H4 (cell line): Measurements from ENCODE around the gene C1orf74.

GRCh38 chr1:207865915-207867127 lies 44.6 kb downstream of the CD34 start:
- RAMPAGE, long total RNA: no peak

- RAMPAGE, long total RNA: no peak
These were observed 18.0 kb downstream of the CD34 start for GRCh38 chr1:207892991-207893308.

GRCh38 chr1:207923349-207923947 lies 12.5 kb upstream of the CD34 start:
- RAMPAGE, long total RNA: no peak

- RAMPAGE, long total RNA: no peak
These were observed 27.2 kb upstream of the CD34 start for GRCh38 chr1:207938008-207938566.

GRCh38 chr1:208024858-208025543 lies 114.1 kb upstream of the CD34 start:
- RAMPAGE, long total RNA: no peak

GRCh38 chr1:208026985-208027521 lies 116.1 kb upstream of the CD34 start:
- RAMPAGE, long total RNA: no peak

GRCh38 chr1:208131892-208132698 lies 112.1 kb downstream of the PLXNA2 start:
- RAMPAGE, long total RNA: no peak

- RAMPAGE, long total RNA: no peak
These were observed 42.9 kb downstream of the PLXNA2 start for GRCh38 chr1:208201164-208201727.

DNA sequence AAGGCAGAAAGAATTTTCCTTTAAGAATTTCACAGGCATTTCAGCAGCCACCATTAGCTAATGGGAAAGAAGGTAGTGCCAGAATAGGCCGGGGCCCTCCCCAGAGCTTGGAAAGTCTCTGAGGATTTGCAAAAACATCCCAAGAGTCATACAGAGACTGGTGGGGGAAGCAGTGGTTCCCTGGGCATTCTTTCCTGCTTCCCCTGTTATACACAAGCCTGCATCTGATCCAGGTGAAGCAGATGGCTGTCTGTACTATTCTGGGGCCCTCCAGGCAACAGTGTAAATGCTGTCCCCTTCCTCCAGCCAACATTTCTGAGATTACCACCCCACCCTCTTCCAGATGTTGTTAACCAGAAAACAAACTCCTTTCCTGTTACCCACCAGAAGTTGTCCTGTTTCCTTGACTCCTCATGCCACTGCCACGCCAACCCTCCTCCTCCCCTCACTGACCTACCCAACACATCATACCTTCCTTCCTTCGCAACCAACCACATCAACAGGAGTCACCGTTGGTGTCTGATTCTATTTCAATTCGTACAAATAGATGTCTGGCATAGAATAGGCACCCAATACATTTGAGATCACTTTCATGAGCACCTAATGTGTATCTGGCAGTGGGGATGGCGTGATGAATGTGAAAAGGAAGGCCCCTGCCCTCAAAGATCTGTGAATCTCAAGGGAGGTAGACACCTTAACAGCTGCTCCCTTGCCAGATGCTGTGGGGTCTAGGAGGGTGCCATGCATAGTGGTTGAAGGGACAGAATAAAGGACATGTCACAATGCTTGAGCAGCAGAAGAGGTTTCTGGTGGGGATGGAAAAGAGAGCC lies 39.9 kb downstream of the PLXNA2 start:
- RAMPAGE, long total RNA: no peak

DNA sequence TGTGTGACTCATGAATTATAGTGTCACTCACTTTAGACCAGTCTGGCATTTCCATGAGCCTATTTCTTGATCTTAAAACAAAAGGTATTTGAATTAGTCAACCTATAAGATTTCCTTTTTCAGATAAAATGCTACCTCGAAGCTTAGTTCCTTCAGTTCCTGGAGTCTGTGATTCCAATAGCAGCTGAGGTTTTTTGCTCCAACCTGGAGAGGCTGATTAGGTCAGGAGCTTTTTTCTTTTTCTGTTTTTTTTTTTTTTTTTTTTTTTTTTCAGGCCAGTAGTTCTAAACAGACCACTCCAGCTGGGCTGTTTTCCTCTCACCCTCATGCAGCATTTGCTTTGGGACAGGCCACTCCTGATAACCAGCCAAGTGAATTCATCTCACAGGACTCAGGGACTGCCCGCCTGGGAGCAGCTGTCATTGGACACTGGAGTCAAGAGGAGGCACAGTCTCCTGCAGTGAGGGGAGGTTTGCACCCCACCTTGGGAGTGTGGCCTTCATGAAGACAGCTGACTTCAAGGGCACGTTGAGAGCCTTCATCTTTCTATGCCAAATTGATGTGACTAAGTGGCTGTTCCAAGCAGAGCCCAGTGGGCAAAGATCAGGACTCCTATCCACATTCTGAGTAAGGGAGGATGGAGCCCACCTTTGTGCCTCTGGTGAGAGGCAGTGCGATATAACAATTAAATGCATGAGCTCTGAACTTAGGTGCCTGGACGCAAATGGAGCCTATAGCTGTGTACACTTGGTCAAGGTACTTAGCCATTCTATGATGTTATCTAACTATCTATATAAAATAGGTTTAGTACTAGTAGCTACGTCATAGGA lies 22.8 kb downstream of the PLXNA2 start:
- RAMPAGE, long total RNA: no peak

GRCh38 chr1:208222293-208222824 lies 21.8 kb downstream of the PLXNA2 start:
- RAMPAGE, long total RNA: no peak

DNA sequence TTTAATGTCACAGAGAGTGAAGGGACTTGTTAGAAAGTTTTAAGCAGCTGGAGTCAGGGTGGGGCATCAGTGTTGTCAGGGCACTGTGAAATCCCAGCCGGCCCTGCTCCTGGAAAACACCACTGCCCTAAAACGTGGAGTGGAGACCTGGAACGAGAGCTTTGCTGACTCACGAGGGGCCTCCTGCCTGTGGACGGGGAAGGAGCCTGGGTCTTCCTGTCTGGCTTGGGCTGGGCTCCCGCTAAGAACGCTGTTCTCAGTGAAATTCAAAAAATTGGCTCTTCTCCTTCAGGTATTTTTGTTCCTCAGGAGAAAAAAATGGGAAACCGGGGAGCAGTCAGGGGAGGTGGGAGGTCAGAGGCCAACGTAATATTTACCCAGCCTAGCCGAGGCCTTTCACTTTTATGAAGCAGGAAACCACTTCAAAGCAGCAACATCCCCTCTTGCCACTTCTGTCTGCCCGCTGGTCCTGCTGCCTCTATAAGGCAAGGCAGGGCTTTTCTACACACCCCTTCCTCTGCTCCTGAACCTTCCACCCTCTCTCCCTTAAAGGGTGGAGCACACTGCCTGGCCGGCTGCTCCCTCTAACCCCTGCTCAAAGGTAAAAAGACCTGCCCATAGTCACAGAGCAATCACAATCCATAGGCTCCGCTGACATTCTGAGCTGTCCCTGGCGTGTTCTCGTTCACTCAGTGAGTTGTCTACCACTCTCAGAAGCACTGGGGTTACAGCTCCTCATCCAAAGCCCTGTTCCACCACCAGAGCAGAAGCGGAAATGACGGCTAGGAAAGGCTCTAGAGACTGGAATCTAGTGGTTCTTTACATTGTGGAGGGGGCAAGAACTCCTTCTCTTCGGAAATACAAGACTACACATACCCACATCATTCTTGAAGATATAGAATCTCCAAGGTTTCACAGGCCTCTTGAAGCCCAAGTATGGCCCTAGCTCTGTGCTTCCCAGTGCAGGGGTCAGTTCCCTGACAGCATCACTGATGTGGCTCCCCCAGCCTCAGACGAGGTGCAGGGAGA lies 7.9 kb downstream of the PLXNA2 start:
- RAMPAGE, long total RNA: no peak

DNA sequence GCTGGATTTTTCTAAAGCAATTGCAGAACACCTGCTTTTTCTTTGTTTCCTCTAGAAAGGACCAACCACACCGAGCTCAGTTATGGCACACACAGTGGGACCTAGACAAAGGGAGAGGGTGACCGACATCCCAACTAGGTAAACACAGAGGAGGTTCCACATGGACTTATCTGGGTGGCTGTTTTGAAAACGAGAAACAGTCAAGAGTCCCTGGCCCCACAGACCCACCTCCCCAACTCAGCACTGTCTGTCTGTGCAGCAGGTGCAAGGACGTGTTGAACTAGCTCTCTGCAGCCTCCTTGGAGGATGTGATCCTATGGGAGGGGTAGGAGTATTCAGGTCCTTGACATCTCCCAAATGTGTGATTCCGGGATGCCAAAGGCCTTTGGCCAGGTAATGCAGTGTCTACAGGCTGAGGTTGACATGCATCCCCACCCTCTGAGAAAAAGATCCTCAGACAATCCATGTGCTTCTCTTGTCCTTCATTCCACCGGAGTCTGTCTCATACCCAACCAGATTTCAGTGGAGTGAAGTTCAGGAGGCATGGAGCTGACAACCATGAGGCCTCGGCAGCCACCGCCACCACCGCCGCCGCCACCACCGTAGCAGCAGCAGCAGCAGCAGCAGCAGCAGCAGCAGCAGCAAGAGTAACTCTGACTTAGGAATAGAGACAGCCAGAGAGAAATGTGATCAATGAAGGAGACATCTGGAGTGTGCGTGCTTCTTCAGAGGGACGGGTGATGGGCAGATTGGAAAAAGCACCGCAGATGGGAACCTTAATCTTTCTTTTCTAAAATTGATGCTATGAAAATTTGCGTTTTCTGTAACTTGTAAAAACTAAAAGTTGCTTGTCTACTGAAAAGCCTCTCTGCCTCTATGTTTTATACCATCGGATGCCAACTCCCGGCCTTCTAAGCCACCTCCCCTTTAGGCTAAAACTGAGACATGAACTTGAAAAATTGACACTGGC lies 151.5 kb upstream of the CAMK1G start:
- RAMPAGE, long total RNA: no peak

DNA sequence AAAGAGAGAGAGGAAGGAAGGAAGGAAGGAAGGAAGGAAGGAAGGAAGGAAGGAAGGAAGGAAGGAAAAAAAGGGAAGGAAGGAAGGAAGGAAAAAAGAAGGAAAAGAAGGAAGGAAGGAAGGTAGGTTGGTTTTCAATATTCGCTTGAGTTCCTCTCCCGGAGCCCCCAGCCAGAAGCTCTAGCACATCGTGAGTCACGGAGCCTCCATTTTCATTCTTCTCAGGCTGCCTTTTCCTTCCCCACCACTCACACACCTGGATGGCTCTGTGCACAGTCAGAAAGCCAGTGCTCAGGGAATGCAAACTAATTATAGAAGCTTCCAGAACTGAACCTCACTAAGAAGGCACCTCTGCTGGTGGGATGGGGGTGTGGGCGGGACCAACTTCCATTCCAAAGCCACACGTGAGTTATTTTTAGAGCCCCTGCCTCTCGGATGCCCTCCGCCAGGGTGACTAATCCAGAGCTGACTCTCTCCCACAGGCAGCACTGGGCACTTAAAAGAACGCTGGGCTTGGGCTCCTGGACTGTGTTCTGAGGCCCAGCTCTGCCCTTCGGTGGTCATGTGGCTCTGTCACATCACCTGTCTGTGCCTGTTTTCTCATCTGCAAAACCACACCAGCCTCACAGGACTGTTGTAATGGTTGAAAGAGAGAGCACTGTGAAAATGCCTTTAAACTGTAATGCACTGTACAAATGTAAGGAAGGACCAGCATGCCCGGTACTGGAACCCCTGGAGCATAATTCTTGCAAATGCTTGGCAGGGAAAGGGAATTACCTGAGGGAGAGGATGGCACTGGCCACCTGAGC lies 27.1 kb downstream of the LAMB3 start:
- RAMPAGE, long total RNA: no peak

GRCh38 chr1:209641742-209642292 lies 10.4 kb downstream of the LAMB3 start:
- RAMPAGE, long total RNA: no peak

- RAMPAGE, long total RNA: no peak
These were observed at the start of gene C1orf74 for GRCh38 chr1:209783879-209784938. Gene C1orf74 (minus strand): TSS chr1:209784559.

- RAMPAGE, long total RNA: no peak
These were observed 4.2 kb upstream of the UTP25 start for GRCh38 chr1:209823030-209824414.

DNA sequence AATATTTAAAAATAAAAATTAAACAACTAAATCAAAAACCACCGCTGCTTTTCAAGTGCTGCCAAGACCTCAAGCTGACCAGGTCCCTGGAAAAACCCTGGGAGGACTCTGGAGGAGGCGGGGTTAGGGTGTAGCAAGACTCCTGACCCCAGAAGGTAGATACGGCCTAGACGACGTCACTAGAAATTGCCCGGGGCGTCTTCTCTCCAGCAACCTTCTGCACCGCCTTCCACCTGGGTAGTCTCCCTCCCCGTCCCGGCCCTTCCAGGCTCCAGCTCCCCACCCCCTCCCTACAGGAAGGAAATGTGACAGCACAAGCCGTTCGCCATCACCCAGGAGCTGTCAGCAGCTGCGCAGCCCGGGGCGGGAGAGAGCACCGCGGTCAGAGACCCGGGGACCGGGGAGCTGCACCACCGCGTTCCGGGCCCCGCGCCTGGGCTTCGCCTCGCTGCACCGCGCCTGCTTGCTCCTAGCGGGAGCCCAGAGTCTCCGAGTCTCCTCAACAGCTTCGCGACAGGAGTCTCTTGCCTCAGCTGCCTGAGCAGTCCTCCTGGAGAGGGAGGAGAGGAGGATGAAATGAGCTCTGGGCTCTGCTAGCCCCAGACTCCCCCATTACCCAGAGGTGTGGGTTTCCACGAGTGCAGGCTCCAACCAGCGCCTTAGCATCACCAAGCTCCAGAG lies 20.1 kb downstream of the SERTAD4 start:
- RAMPAGE, long total RNA: no peak

DNA sequence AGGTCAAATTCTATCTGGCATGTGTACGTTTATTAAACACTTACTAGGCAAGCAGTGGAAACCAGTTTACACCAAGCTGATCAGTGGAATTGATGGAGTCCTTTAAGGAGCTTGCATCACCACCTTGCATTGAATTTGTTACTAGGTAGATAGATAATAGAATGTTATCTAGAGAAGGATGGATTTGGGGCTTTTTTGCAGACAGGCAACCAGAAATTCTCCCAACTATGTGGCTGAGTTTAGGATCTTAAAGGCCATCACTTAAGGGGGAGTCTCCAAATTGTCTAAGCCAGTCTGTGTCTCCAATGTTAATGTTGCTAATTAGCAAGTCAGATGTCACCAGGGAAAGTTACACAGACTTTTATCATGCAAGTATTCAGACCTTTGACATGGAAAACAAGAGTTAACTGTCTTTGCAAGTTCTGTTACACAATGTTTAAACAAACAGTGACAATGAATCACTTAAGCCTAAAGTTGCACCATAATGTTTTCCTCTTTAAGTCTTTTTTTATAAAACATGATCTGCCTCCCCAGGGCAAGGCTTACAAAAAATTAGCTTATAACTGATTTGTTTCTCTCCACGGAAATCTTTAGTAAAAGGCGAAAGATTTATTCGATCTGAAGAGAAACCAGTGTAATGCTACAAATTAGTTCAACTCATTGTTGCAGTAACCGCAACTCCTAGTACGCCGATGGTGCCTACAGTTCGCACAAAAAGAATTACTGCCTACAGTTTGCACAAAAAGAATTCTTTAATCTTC lies 45.1 kb downstream of the HHAT start:
- RAMPAGE, long total RNA: no peak

DNA sequence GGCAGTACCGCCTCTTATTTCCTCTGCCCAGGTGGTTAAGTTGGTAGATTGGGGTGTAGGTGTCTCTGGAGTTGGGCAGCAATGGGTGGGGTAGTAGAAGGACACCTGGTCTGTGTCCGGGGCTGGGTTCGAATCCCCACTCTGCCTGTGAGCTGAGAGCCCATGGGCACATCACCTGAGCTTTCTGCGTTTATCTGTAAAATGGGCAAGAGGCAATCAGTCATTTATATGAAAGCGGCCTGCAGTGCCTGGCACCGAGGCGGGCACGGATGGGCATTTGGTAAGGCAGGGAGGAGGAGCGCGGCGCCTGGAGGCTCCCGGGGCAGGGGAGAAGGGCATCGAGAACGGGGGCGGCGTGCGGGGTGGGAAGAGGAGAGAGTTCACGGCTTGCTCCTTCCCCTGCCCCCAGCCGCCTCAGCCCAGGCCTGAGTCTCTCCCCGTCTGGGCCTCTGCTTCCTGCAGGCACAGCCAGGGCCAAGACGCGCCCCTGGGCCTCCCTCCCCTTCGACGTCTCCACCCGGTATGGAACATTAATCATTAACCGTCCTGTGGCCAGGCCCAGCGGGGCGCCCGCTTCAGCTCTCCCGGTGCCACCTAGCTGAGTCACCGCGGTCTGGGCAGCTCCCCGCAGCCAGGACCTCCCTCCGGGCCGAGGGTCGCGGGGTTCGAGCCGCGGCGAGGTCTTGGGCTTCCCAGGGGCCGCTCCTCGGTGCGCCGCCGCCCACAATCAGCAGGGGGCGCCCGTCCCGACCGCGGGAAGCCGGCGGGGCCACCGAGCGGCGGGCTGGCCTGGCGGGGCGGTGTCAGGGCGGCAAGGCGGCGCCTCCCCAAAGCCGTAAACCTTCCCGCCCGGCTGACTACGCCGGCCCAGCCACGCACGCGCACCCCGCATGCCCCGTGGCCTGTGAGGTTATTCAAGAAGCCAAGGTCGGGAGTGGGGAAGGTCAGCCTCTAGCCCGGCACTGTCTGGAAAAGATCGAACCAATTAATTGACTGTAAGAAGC lies 23.2 kb upstream of the RD3 start:
- RAMPAGE, long total RNA: no peak